ENCODE data around the gene TMEM121.

GRCh38 chr14:105398661-105399133, 359 bp downstream of the TEX22 start:
- PRO-cap = no peak
- RAMPAGE, long total RNA, 4 experiments = no peak in any of the 4 experiments

DNA sequence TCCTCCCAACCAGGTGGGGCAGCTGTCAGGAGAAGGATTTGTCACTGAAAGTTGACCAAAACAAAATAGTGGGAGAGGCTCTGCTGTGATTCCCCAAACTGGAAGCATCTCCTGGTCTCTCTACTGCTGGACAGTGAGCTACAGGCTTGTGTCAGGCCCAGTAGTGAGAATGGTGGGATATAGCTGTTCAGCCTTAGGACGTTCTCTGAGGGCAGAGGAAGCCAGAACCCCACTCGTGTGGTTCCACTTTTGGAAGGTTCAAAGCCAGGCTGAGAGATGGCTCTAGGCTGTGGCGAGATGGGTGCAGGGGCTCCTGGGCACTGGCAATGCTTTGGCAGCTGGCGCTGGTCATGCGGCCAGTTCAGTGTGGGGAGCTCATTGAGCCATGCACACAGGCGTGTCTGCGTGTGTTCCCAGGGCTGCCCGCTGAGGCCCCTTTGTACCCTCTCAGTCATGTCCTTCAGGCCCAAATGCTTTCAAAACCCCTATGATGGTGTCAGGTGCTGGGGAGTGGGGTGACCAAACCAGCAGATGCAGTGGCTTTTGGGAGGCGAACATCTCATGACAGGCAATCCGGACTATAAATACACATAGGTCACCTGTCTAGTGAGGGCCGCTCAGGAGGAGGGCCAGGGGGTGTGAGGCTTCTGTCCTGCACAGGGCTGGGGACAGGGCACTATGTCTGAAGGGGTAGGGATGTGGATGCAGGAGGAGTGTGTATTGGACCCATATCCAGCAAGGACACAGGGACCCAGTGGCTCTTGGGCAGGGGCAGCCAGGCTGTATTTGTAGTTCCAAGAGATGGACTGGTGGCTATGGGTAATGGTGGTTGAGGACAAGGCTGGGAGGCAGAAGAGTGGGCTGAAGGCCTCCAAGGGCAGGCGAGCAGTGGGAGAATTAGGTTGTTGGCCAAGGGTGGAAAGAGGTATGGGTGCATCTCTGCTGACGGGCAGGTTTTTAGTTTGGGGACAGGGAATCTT, 1.8 kb downstream of the TEX22 start:
- PRO-cap = no peak
- RAMPAGE, long total RNA, 4 experiments = no peak in any of the 4 experiments

- PRO-cap = no peak
- RAMPAGE, long total RNA, 4 experiments = no peak in any of the 4 experiments
These were observed 3.0 kb upstream of the CRIP2 start for GRCh38 chr14:105471424-105472313.

DNA sequence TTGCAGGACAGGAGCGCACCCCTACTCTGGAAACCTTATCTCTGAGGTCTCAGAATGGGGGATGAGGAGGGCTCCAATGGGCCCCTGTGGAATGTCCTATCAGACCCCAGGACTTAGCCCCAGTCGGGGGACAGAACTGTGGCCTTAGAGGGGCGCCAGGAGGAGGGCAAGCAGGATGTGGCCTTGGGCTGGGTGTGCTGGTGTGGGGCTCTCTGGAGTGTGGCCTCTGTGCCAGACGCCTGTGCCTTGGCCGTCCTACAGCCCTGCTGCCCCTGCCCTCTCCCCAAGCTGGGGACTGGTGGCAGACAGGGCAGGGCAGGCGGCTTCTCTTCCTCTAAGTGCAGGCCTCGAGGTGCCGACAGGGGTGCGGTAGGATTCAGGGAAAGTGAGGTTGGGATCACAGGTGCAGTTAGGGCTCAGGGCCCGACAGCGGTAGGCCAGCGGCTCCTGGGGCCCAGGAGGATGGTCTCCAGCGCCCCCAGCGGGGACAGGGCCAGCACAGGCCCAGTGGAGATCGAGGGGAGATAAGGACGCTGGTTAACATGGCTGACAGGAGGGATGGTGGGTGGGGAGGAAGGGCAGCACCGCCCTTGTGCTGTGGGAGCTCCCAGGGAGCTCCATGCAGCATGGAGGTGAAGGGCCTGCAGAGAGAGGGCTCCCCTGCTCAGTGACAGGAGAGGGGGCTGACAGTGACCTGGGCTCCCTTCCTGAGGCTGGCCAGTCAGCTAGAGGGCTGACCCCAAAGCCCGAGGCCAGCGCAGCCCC, 1.0 kb upstream of the CRIP1 start:
- PRO-cap = no peak
- RAMPAGE, long total RNA, 4 experiments = no peak in any of the 4 experiments

DNA sequence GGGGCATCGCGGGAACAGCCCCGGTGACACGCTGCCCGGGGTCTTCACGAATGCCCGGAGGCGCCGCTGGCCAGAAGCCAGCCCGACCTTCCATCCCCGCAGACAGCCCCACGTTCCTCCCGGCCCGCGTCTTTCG, 826 bp upstream of the TEDC1 start:
- PRO-cap = no peak
- RAMPAGE, long total RNA, 4 experiments = no peak in any of the 4 experiments

DNA sequence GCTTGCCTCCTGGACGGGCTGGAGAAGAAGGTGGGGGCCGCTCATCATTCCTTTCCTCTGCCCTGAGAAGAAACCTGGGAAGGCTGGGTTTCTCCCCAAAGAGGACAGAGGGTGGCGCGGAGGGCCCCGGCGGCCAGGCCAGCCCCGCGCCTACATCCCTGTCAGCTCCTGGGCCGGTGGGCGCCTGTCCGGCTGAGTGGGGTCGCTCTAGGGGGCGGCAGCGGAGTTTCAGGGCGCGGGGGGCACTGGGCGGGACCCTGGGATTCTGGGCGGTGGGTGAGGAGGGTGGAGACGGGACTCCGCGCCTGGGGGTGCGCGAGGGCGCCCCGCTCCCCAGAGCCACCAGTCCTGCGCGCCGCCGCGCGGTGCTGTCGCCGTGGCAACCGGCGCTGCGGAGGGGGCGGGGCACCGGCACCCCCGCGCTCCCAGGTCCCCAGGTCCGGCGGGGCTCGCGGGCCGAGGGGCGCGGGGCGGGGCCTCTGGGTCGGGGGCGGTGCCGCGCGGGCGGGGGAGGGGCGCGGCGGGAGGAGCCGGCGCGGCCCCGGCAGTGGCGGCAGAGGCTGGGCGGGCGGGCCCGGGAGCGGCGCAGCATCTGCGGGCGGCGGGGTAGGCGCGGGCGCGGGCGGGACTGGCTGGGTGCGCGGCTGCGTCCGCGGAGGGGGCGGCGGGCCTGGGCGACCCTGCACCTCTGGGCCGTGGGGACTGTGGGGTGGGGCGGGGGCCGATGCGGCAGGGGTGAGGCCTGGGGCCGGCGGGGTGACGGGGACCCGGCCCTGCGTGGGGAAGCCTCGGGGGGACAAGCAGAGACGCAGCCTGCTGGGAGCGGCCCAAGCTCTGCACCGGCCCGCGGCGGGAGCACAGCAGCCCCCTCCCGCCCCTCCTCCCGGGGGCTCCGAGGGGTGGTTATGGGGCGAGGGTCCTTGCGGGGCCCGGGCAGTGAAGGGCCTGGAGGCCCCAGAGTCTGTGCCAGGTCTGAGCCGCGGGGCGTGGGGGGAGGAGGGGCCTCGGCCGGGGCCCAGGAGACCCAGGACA, at the start of gene TMEM121:
TSS of gene TMEM121 (plus strand) at position 536 of the 1,032 bp plus-strand sequence.
- PRO-cap = bidirectional peak, plus-strand start at position 556 of the sequence, minus-strand start at position 370 of the sequence
- RAMPAGE, long total RNA, 4 experiments = no peak in any of the 4 experiments

DNA sequence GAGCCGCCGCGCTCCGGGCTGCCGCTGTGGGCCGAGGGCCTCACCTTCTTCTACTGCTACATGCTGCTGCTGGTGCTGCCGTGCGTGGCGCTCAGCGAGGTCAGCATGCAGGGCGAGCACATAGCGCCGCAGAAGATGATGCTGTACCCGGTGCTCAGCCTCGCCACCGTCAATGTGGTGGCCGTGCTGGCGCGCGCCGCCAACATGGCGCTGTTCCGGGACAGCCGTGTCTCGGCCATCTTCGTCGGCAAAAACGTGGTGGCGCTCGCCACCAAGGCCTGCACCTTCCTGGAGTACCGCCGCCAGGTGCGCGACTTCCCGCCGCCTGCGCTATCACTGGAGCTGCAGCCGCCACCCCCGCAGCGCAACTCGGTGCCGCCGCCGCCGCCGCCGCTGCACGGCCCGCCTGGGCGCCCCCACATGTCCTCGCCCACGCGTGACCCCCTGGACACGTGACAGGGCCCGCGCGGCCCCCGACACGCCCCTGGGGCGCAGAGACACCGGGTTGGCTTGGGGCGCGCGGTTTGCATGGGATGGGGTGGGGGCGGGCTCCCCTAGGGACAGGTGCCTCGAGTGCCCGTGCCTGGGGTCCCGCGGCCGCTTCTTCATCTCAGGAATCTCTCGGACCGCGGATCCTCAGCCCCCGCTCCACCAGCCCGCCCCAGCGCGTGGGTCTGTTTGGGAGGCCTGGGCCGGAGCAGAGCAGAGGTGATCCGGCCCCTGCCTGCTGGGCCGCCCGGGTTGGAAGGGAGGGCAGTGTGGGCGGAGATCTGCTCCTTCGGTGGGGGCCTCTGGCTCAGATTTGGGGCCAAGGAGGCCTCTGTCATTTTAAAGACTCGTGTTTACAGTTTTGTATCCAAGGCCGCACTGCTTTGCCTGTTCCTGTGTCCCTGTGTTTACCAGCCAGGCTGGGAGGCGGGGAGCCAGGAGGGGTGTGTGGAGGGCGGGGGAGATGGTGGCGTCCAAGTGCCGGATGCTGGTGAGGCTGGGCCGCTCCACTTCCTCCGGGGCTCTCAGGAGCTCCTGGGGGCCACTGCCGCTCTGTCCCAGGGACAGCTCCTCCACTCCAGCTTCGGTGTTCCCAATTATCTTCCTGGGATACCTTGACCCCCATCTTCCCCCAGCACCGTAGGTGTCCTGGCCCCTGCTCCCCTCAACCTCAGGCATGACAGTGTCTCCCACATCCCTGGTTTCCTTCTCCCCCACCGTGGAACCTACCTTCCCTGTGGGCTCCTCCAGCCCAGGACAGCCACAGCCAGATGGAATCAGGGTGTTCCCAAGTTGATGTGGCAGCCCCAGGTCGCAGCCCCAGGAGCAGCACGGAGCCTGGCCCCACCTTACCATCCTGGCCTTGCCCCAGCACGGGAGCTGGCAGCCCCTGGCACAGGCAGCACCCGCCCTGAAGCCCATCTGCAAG, 3.5 kb downstream of the TMEM121 start:
- PRO-cap = no peak
- RAMPAGE, long total RNA, 4 experiments = no peak in any of the 4 experiments

DNA sequence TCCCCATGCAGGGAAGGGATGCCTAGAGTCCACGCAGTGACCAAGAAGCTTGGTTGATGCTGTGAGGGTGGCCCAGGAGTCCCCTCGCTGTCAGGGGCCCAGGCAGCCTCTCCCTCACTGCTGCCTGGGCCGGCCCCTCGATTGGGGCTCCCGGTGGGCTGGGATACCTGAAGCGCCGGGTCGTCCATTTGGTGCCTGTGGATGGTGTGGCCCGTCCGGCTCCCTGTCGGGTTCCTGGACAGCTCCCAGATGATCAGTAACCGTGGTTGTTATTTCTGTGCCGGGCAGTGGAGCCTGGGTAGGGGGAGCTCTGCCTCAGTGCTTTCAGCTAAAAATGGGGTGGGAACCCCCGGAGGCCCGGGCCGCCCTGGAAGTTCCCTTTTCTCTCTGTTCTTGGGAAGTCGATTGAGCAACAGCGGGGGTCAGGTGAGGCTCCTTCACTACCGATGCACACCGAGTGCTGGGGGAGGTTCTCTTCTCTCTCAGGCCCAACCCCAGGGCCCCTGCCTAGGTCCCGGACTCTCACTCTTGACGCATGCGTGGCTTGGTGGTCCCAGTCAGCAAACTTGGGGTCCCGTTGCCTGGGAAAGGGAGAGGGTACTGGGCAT, 78.6 kb downstream of the TMEM121 start:
- PRO-cap = no peak
- RAMPAGE, long total RNA, 4 experiments = no peak in any of the 4 experiments

DNA sequence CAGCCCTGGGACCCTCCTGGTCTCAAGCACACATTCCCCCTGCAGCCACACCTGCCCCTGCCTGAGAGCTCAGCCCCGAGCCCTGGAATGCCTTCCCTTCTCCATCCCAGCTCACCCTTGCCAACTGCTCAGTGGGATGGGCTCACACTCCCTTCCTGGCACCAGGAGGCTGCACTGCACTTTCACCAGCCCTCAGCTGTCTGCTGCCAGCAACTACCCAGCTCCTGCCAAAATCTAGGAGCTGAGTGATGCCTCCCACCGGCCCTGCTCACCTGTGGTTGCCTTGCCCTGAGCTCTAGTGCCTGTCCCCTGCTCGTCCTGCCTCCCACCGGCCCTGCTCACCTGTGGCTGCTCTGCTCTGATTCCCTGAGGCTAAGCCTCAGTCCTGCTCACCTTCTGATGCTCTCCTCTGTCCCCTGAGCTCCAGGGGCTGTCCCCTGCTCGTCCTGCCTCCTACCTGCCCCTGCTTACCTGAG, 119.8 kb downstream of the TMEM121 start:
- PRO-cap = no peak
- RAMPAGE, long total RNA, 4 experiments = no peak in any of the 4 experiments

GRCh38 chr14:105854012-105854832, 327.8 kb downstream of the TMEM121 start:
- PRO-cap = no peak
- RAMPAGE, long total RNA, 4 experiments = no peak in any of the 4 experiments

GRCh38 chr14:105899150-105899759, 372.9 kb downstream of the TMEM121 start:
- PRO-cap = no peak
- RAMPAGE, long total RNA, 4 experiments = no peak in any of the 4 experiments

- PRO-cap = no peak
- RAMPAGE, long total RNA, 4 experiments = no peak in any of the 4 experiments
These were observed 562.0 kb downstream of the TMEM121 start for GRCh38 chr14:106088370-106088723.

GRCh38 chr14:106636540-106636893, 1110.1 kb downstream of the TMEM121 start:
- PRO-cap = no peak
- RAMPAGE, long total RNA, 4 experiments = no peak in any of the 4 experiments

- PRO-cap = no peak
- RAMPAGE, long total RNA, 4 experiments = no peak in any of the 4 experiments
These were observed 1322.1 kb downstream of the TMEM121 start for GRCh38 chr14:106848199-106849093.

Data from esophagus muscularis mucosa (tissue), 4 donors.